ENCODE results near the genes CNOT6L, FRAS1 and PAQR3.

GRCh38 chr4:76896325-76897128, 1.4 kb downstream of the SOWAHB start:
- PRO-cap, result no peak

DNA sequence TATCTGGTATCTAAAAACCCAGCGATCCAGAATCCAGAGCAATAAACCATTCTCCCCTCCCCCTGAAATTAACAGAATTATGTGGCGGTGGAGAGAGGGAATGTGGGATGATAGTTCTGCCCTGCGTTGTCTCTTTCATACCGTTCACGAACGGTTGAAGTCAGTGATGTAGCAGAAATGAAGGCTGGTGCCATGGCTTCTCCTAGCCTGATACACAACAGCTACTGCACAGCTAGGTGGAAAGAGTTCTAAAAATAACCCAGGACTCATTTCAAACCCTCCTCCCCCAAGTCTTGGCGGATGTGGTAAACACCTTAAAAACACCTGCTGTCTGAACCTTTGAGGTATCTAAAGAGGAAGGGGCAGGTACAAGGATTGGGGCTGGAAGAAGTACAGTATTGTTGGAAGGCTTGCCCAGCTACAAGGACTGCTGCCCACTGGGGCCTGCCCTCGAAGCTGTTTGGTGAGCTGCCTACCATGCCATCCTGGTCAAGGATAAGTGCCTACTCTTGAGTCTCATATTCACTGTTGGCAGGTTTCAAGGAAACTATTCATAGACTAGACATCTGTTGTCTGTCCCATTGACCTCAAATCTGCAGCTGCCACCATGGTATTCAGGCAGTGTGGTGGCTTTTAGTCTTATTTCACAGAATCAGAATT, 44.6 kb downstream of the SEPTIN11 start:
- PRO-cap, result no peak

- PRO-cap, result bidirectional peak, plus-strand start at chr4:77075571, minus-strand start at chr4:77075367
These were observed 494 bp downstream of the CCNI start for GRCh38 chr4:77075121-77075868.

GRCh38 chr4:77810469-77811295, 8.5 kb downstream of the CNOT6L start:
- PRO-cap, result no peak

DNA sequence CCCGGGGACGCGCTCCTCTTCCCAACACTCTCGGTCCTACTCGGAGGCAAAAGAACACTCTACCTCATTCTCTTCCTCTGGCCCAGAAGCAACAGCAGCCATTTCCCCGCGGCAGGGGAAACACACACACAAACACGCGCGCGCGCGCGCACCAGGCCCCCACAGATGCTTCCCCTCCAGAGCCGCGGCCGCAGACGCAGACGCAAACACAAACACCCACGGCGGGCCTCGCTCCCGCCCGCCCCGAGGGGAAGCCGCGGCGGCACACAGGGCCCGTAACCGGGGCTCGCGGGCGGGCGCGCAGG, at the start of gene CNOT6L:
Gene CNOT6L, minus strand, starts transcription at position 128 of the 305 bp plus-strand sequence.
- PRO-cap, result bidirectional peak, plus-strand start at position 67 of the sequence, minus-strand start outside the sequence; bidirectional peak, plus-strand start at position 199 of the sequence, minus-strand start at position 126 of the sequence

GRCh38 chr4:77821120-77821625, 2.0 kb upstream of the CNOT6L start:
- PRO-cap, result no peak

DNA sequence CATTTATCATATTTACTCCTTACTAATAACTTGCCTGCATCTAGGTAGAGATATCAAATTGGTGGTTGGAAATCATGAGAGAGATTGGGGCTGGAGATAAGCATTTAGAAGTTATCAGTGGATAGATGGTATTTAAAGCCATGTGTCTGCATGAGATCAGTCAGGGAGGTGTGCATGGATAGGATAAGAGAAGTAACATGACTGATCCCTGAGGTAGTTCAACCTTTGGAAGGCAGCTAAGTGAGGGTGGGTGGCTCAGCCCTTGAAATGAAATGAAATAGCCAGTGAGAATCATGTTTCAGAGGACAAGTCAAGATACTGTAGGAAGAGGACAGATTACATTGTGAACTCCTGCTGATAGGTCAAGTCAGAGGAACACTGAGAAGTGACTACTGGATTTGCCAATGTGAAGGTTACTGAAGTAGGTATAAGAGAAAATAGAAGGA, 43.3 kb downstream of the MRPL1 start:
- PRO-cap, result no peak

DNA sequence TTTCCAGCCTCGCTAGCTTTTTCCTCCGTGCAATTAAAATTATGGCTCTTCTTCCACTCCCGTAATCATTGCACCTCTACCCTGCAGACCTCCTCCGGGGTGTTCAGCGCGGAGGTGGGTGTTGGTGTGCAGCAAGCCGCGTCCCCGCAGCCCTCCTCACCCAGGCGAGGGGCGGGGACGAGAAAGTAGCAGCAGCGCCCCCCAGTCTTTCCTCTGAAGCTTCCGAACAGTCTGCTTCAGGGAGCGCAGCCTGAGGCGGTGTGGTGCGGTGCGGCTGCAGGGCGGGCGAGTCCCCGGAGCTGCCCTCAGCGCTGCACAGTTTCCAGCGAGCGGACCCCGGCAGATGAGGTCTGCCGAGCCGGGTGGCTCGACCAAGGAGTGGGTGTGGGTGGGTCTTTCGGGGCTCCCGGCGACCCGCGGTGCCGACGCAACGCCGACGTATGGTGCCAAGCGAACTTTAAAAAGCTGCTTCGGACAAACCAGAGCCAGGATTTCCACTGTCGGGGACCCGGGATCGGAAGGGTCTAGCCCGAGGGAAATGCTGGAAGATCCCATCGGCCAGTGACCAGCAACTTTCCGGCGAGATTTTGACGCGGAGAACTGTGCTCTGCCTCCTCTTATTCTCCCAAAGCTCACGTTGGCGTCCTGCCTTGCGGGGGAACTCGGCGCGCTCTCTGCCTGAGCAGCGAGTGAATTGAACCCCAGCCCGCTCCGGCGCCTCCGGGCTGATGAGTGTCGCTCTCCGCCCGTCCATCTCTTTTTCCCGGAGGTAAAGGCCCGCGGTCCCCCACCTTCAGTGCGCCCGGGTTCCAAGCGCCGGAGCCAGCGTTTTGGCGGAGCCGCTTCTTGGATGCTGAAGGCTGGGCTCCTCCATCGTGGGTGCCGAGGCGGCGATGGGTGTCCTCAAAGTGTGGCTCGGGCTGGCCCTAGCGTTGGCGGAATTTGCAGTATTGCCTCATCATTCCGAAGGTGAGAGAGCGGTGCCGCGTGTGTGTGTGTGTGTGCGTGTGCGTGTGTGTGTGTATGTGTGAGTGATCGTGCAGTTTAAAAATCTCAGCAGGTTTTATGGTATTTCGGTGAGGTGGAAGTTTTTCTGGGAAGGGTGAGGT, at the start of gene FRAS1:
Gene FRAS1, plus strand, starts transcription at position 207 of the 1,109 bp plus-strand sequence.
- PRO-cap, result bidirectional peak, plus-strand start at position 229 of the sequence, minus-strand start at position 128 of the sequence; bidirectional peak, plus-strand start at position 488 of the sequence, minus-strand start at position 380 of the sequence; bidirectional peak, plus-strand start at position 958 of the sequence, minus-strand start at position 895 of the sequence

- PRO-cap, result bidirectional peak, plus-strand start at chr4:78059100, minus-strand start at chr4:78058822; unidirectional peak, minus-strand start at chr4:78059371
These were observed 1.7 kb downstream of the FRAS1 start for GRCh38 chr4:78058406-78059610.

GRCh38 chr4:78142464-78143129, 85.5 kb downstream of the FRAS1 start:
- PRO-cap, result no peak

DNA sequence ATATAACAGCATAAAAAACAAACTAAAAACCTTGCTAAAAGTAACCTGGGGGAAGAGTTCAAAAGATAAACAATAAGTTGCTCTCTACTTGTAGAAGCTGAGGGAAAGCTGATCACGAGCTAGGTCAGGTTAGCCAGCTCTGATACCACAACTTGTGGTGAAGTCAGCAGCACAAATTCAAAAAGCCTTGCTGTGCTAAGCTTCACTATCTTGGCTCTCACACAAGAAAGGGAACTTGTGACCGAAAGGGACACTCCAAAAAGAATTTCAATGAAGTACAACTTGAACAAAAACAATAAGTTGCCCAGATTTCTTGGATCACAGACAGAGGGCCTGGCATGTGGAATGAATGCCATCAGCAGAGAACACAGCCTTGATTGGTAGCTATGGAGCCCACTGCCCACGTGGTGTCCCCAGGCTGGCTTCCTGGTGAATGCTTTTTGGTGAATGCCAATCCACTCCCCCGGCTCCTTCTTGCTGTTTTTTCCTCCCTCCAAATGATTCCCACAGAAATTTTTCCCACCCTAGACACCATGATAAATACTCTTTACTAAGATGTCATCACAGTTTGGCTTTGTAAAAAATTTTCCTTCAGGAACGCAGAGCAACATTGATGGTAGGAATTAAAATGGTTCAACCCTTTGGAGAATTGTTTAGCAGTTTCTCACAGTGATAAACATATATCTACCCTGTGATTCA, 82.5 kb downstream of the ANXA3 start:
- PRO-cap, result no peak

- PRO-cap, result no peak
These were observed 84.2 kb upstream of the BMP2K start for GRCh38 chr4:78691835-78692443.

DNA sequence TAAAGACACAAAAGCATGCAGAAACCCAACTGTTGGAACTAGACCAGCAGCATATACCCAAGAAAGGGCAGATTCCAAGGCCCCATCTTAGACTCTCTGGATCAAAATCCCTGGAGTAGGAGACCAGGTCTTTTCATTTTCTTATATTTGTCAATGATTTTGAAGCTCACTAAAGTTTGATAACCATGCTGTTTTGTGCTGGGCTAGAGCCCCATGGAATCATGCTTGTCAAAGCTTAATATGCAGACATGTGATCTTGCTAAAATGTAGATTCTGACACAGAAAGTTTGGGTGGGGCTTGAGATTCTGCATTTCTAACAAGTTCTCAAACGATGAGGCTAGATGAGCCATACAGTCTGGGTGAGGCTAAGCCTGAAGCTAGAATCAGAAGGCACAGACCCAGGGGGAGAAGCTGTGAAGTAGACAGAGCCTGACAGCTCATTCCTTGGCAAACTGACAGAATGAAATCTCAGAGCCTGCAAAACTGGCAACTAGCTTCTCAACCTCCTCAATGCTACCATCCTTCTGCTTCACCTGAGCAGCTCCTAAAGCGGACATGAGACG, 71.3 kb upstream of the BMP2K start:
- PRO-cap, result no peak

DNA sequence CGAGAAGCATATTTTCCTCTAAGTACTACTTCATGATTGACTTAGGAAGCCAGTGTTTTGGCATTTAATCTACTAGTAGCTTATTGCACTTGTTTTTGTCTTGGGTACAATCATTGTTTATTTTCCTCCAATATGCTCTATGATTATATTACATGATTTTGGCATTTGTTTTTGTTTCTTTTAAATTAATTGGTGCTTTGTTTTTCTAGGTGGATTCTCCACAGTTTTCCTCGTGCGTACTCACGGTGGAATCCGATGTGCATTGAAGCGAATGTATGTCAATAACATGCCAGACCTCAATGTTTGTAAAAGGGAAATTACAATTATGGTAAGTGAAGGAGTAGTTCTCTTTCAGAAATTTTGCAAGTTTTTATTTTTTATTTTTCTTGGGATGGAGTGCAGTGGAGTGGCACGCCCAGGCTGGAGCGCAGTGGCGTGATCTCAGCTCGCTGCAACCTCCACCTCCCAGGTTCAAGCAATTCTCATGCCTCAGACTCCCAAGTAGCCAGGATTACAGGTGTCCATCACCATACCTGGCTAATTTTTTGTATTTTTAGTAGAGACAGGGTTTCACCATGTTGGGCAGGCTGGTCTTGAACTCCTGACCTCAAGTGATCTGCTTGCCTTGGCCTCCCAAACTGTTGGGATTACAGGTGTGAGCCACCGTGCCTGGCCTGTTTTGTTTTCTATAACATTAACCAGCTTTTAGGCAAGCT, 49.8 kb downstream of the BMP2K start:
- PRO-cap, result no peak

DNA sequence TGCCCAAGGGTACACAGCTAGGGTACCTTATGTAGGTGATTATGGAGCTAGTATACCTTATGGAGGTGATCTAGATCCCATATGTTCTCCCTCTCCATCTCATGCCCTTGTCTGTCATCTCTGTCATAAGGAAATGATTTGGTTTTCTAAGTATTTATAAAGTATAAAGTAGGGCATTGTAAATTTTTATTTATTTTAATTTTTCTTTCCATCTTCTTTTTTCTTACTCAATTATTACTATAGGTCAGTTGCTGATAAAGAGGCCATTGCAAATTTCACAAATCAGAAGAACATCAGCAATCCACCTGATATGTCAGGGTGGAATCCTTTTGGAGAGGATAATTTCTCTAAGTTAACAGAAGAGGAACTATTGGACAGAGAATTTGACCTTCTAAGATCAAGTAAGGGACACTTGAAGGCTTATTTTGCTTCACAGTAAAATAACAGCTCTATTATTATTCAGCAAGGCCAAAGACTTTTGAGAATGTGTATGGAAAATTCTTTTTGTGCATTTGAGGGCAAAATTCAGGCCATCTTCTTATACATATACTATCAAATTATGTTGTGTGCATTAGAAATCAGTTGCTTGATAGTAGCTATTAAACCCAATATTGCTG, 60.6 kb downstream of the PAQR3 start:
- PRO-cap, result no peak

- PRO-cap, result no peak
These were observed 44.4 kb downstream of the PAQR3 start for GRCh38 chr4:78894460-78895532.

DNA sequence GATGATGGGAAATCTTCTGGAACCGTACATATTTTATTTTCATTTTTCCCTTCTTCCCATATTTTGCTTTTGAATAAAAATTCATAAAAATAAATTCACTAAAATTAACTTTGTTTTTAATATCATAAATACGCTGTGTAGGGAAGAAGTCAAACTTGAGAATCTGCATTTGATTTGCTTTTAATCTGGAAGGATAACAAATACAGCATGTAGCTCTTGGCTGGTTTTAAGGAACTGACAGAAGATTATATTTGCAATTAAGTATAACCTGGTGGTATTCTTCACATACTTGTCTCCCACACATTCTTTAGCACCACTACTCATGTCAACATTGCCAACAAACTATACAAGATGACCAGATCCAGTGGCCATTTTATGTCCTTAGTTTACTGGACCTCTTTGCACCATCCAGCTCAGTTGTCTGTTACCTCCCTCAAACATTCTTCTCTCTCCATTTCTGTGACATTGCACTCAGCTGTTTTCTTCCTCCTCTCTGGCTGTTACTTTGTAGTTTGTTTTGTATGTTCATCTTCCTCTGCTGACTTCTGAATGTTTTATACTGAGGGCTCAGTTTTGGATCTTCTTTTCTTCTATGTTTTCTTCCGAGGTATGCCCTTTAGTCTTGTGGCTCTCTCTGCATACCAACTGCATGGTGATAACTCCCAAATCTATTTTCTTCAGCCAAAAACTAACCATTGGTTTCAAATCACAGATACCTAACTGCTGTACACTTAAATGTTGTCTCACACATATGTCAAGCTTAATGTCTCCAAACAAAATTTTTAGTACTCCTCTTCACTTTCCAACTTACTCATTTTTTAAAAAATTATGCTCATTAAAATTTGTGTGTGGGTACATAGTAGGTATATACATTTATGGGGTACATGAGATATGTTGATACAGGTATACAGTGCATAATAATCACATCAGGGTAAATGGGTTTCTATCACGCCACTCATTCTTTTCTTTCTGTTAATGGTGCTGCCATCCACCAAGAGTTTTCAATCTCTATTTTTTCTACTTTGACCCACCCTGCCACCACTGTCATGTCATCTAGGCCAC, 31.0 kb downstream of the PAQR3 start:
- PRO-cap, result no peak

DNA sequence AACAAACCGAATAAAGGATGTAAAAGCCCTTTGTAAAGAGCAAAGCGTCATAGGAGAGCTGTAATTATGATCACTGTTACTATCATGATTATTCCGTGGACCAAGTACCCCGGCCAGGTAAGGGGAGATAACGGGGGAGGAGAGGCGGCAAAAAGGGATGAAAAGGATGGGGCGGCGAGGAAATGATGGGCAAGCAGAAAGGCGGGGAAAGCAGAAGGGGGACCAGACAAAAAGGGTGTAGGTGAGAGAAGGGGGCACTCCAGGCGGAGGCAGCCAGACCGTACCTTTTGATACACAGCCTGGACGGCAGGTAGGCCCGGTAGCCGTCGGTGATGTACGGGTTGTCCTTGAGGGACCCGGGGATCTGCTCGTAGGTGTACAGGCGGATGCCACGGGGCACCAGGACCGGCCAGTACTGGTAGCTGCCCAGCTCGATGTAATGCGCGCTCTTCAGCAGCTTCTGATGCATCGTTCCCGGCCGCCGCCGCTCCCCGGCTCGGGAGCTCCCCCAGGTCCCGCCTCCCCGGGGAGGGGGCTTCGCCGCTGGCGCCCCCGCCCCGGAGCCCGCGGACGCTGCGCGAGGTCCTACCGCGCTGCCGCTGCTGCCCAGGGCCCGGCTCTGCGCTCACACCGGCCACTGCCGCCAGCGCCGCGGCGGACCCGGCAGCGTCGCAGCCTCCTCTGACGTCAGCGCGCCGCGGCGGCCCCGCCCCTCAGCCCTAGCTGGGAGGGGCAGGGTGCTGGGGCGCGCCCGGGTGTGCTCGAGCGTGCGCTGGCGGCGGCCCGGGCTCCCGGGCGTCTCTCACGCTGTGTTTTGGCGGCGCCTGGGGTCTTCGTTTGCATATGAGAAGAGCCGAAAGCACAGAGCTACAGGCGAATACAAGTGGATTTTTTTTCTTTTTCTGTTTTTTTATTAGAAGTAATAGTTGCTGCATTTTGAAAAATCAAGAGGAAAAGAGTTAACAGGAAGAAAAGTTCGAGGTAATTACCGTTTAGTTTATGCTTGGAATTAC, at the start of gene PAQR3:
Gene PAQR3, minus strand, starts transcription at position 683 of the 1,013 bp plus-strand sequence.
- PRO-cap, result unidirectional peak, plus-strand start at position 91 of the sequence; bidirectional peak, plus-strand start at position 758 of the sequence, minus-strand start at position 683 of the sequence

DNA sequence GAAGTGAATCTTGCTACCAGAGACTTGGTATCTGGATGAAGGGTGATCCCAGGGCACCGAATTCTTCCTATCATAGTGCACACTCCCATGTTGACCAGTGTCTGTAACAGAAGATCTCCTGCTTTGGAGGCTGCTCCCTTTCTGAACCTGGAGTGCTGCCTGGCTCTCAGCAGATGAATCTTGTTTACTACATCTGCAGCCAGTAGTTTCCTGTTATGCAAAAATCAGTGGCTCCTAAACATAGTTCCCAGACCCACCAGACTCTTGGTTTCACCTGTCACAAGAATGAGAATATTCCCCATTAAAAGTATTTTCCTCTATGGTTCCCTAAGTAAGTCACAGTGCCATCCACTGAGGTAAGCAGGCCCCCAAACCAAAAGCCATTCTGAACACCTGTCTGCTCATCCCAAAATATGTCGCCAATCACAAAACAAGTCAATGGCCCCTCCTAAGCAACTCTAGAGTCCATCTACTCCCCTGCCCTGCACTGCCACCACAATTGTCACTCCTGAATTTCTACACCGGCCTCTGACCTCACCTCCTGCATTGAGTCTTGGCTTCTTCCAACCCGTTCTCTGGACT, 191.8 kb upstream of the GK2 start:
- PRO-cap, result no peak

GRCh38 chr4:79937579-79937810, 135.5 kb downstream of the ANTXR2 start:
- PRO-cap, result no peak